ENCODE data around the gene TIMM21.

DNA sequence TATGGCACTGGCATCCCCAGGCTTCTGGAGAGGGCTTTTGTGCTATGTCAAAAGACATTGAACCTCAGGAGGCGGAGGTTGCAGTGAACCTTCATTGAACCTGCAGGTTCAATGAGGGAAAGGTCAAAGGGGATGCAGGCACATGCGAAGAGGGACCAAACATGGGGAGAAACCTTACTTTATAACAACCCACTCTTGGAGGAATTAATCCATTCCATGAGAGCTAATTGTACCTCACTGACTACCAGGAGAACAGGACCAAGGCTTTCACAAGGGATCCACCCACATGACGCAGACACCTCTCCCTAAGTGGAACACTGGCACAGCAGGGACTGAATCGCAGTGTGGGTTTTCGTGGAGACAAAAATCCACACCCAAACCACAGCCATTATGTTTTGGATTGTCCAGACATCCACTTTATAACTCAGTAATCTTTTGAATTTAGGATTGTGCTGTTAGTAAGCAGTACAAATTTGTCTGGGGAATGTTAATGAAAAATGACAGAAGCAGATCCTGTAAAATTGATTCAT is 4.0 kb upstream of the SERPINB8 start:
- PRO-cap, 3 experiments = no peak in any of the 3 experiments
- RAMPAGE, long total RNA = no peak
- RRBS, 2 experiments = no CpG with 5 or more reads among the region's 5 CpGs

- PRO-cap, 3 experiments = no peak in any of the 3 experiments
- RAMPAGE, long total RNA = no peak
- RRBS, 2 experiments = no CpG with 5 or more reads among the region's 5 CpGs
Observed at GRCh38 chr18:64272219-64272755, 302.4 kb downstream of the SERPINB8 start.

GRCh38 chr18:67599273-67599780 is 82.8 kb upstream of the DSEL start:
- PRO-cap, 3 experiments = no peak in any of the 3 experiments
- RAMPAGE, long total RNA = no peak
- RRBS, 2 experiments = no CpG with 5 or more reads among the region's 3 CpGs

DNA sequence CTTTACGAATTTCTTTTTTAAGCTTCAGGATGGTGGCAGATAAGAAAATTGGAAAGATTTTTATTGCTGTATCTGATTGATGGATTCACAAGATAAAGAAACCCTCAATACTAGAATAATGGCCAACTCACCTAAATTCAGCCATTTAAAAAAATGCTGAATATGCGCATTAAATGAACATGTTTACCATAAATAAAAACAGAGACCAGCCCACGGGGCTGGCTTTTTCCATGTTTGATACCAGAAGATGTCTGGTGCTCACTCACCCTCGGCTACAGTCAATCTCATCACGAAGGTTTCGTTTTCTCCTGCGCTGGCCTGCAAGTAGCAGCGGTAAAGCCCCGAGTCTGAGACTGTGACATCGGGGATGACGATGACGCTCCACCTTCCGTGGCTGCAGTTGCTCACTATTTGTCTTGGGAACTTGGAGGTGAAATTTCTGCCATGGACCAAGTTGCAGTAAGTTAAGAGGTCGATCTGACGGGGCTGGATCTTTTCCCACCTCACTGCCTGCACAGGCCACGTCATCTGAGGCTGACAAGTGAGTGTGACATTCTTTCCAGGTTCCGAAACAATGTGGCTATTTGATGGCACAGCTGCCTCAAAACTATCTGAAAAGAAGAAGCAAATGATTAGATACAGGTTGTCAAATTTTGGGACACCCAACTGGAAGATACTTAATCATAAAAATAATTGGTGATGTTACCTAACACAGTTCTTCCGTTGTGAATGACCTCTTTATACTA is 52.1 kb downstream of the CD226 start:
- PRO-cap, 3 experiments = no peak in any of the 3 experiments
- RAMPAGE, long total RNA = no peak
- RRBS, 2 experiments = no CpG with 5 or more reads among the region's 18 CpGs

DNA sequence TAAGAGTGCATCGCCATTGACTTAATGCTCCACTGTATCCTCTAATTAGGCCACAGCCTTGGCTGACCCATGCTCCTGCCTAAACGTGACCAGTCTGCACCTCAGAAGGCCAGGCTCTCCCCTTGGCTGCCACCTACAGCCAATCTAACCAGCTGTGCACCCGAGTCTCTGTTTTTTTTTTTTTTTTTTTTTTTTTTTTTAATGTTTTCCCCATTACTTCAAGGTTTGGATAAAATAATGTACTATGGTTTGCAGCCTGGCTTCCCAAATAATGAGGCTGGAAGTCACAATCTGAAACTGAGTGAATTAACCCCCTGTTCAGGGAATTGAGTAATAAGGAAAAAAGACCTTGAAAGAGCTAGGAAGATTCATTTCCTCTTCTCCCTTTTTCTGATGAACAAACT is 361.3 kb downstream of the SOCS6 start:
- PRO-cap, 3 experiments = no peak in any of the 3 experiments
- RAMPAGE, long total RNA = no peak
- RRBS, 2 experiments = no CpG with 5 or more reads among the region's 3 CpGs

- PRO-cap, 3 experiments = no peak in any of the 3 experiments
- RAMPAGE, long total RNA = no peak
- RRBS, 2 experiments = no CpG with 5 or more reads among the region's 7 CpGs
Observed at GRCh38 chr18:70658847-70659404, 370.1 kb downstream of the SOCS6 start.

DNA sequence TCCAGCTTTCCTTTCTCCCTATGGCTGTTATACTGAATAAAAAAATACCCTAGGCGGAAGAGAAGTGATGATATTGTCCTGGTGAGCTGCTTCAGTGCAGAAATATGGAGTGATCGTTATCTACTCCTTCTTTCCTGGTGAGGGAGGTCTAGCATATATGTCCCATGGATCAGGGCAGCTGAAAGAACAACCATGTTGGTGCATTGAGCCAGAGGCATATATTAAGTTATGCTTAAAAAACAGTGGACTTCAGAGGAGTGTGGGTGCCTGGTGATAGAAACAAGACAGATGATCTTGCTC is 773.0 kb downstream of the SOCS6 start:
- PRO-cap, 3 experiments = no peak in any of the 3 experiments
- RAMPAGE, long total RNA = no peak
- RRBS, 2 experiments = no CpG with 5 or more reads among the region's 2 CpGs

- PRO-cap, 3 experiments = no peak in any of the 3 experiments
- RAMPAGE, long total RNA = no peak
- RRBS, 2 experiments = no CpG with 5 or more reads among the region's 7 CpGs
Observed at GRCh38 chr18:73003312-73003772, 135.6 kb upstream of the NETO1 start.

- PRO-cap, 3 experiments = peak in 1 of 3 experiments; most common minus-strand start chr18:73785006 (in 1)
- RAMPAGE, long total RNA = no peak
- RRBS, 2 experiments = no CpG with 5 or more reads among the region's 9 CpGs
Observed at GRCh38 chr18:73784640-73785197, 362.9 kb downstream of the FBXO15 start.

GRCh38 chr18:74148240-74149358 is at the start of gene TIMM21:
Gene TIMM21, plus strand, starts transcription at chr18:74148523.
- PRO-cap, 3 experiments = peak in 2 of 3 experiments; most common plus-strand start chr18:74148523 (in 1); most common minus-strand start chr18:74148328 (in 1)
- RAMPAGE, long total RNA = no peak
- RRBS, 2 experiments = no CpG with 5 or more reads among the region's 52 CpGs

DNA sequence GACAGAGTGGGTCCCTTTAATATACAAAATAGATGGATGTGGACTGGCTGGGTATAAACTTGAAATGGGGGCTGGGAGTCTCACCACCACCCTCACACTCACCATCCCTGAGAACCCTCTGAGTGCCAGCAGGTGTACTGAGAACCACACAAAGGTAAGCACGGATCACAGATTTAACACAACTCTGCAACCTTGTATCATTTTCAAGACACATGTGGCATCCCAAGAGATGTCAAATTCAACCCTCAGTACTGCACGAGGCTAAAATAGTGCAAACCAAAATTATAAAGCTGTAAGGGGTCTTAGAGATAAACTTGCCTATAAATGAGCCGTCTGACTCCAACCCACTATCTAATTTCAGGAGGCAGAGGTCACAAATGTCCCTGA is 68.6 kb downstream of the TIMM21 start:
- PRO-cap, 3 experiments = no peak in any of the 3 experiments
- RAMPAGE, long total RNA = no peak
- RRBS, 2 experiments = no CpG with 5 or more reads among the region's 3 CpGs

- PRO-cap, 3 experiments = no peak in any of the 3 experiments
- RAMPAGE, long total RNA = no peak
- RRBS, 2 experiments = no CpG with 5 or more reads among the region's 17 CpGs
Observed at GRCh38 chr18:74242302-74243111, 49.3 kb downstream of the CYB5A start.

GRCh38 chr18:74248931-74249544 is 42.7 kb downstream of the CYB5A start:
- PRO-cap, 3 experiments = no peak in any of the 3 experiments
- RAMPAGE, long total RNA = no peak
- RRBS, 2 experiments = no CpG with 5 or more reads among the region's 6 CpGs

GRCh38 chr18:74260682-74261674 is 30.8 kb downstream of the CYB5A start:
- PRO-cap, 3 experiments = no peak in any of the 3 experiments
- RAMPAGE, long total RNA = no peak
- RRBS, 2 experiments = no CpG with 5 or more reads among the region's 10 CpGs

- PRO-cap, 3 experiments = no peak in any of the 3 experiments
- RAMPAGE, long total RNA = no peak
- RRBS, 2 experiments = no CpG with 5 or more reads among the region's 3 CpGs
Observed at GRCh38 chr18:74316822-74317281, 1.2 kb downstream of the C18orf63 start.

- PRO-cap, 3 experiments = no peak in any of the 3 experiments
- RAMPAGE, long total RNA = no peak
- RRBS, 2 experiments = 79% methylated on average over 1 of the region's 8 CpGs; no CpG with 5 or more reads in 1 of the 2 experiments
Observed at GRCh38 chr18:74525488-74525937, 8.8 kb upstream of the CNDP1 start.

DNA sequence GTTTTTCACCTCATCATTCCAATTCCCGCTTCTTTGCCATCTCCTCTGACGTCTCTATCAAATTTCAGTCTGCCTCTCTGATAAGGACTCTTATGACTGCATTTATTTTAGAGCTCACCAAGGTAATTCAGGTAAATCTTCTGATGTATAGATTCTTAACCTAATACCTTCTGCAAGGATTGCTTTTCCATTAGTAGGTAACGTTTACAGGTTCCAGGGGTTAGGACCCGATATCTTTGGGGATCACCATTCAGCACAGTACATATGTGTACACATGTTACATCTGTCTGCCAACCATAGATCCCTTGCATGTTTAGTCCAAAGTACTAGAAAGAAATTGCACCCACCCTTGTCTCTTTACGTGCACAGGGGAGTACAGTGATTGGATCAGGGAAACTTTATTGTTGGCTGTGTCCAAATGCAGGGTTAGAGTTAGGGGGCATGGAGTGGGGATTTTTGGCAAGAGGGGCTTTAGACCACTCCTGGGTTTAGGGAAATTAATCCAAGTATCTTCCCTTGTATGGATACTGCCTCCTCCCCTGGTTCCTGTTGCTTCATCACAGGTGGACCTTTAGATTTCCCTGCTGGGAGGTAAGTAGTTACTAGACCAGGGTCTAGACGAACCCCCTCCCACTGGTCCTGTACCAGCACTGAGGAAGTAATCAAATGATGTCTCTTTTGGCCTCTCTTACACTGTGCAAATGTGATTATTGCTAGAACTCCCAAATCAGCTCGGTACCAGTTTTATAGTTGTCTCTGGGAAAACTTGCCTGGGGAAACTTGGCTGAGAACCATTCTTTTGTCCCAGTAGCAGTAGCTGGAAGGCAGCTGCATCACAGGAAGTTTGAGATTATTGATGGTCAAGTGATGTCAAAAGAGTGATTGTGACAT is 142.8 kb downstream of the ZNF407 start:
- PRO-cap, 3 experiments = no peak in any of the 3 experiments
- RAMPAGE, long total RNA = no peak
- RRBS, 2 experiments = no CpG with 5 or more reads among the region's 7 CpGs

DNA sequence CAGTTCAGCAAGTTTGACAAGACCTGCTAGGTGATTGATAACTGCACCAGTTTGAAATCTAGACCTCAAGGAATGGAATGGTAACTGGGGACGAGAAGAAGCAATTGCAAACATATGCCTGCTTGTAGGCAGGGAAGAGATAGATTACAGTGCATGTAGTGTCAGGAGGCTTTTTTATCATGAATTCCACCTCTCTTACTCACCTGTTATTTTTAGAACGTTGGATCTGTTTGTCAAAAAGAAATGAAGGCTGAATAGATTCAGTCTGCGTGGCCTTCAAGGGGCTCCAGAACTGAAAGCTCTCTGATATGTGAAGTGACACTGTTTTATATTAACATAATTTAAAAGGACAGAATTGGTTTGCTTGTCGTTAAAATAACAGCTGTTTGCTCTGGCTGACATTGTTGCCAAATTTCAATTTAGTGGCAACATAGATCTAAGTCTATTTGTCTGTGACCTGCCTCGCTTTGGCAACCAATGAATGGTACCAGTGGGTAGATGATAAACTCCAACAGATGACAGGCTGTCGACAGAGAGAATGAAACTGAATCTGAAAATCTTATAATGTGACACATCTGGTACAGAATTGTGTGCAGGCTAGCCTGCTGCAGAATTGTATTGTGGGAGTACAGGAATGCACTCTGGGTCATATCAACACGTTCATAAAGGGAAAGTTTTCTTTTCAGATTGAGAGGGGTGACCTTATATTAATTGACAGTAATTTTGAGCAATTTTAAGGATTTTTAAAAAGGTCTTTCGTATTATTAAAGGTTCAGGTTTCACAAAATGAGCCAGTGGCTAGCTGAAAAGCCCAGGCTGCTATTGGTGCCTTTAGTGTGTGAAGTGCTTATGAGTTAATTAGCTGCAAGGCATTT is 199.5 kb downstream of the ZNF407 start:
- PRO-cap, 3 experiments = no peak in any of the 3 experiments
- RAMPAGE, long total RNA = no peak
- RRBS, 2 experiments = no CpG with 5 or more reads among the region's 8 CpGs

DNA sequence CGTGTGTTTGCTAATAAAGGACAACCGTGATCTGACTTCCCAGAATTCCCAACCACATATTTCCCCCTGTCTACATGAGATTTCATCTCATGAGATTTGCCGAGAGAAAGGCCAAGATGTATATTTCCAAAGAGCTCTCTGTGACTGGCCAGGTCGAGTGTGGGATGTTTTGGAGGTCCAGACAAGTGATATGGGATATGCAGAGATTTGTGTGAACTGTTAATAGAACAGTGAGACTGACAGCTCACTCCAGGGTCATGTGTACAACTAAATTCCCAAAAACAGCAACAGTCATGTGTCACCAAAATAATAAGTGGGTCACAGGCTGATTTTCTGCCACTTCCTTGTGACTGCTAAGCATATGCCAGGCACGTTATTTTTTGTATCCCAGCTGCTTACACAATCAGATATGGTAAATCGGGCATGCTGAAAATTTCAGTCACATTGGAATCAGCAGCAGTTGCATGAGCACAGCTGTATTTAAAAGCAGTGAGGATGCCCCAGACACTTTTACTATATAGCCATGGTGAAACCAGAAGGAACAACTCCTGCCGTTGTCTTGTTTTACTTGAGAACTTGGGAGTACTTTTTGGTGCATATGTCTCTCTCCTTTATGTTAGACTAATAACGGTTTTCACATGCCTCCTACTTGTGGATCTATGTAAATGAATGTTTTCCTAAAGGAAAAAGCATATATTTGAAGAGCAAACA is 198.6 kb downstream of the PTGR3 start:
- PRO-cap, 3 experiments = peak in 2 of 3 experiments; most common plus-strand start position 339 of the sequence (in 1); most common minus-strand start position 190 of the sequence (in 1)
- RAMPAGE, long total RNA = no peak
- RRBS, 2 experiments = no CpG with 5 or more reads among the region's 8 CpGs

- PRO-cap, 3 experiments = peak in 2 of 3 experiments; most common minus-strand start chr18:75064229 (in 2)
- RAMPAGE, long total RNA = no peak
- RRBS, 2 experiments = 96 to 97% methylated on average over 5 of the region's 36 CpGs
Observed at GRCh38 chr18:75064167-75065026, 144.5 kb downstream of the PTGR3 start.